Monocyte (primary cell): ENCODE results near the gene ENSG00000236543.

- PRO-cap, 2 experiments: peak in 2 of 2 experiments; most common plus-strand start chr9:134366698 (in 1)
Measured at GRCh38 chr9:134366616-134367328, 40.5 kb downstream of the RXRA start.

- PRO-cap, 2 experiments: peak in 2 of 2 experiments; most common plus-strand start chr9:134405758 (in 2); most common minus-strand start chr9:134405640 (in 1)
Measured at GRCh38 chr9:134405403-134405888, 79.2 kb downstream of the RXRA start.

- PRO-cap, 2 experiments: peak in 2 of 2 experiments; most common plus-strand start chr9:134407108 (in 1); most common minus-strand start chr9:134407400 (in 1)
Measured at GRCh38 chr9:134407056-134407722, 80.9 kb downstream of the RXRA start.

GRCh38 chr9:134432345-134432940, 106.2 kb downstream of the RXRA start:
- PRO-cap, 2 experiments: no peak in any of the 2 experiments

GRCh38 chr9:134440082-134441069, 114.1 kb downstream of the RXRA start:
- PRO-cap, 2 experiments: peak in 2 of 2 experiments; most common plus-strand start chr9:134440234 (in 1)

DNA sequence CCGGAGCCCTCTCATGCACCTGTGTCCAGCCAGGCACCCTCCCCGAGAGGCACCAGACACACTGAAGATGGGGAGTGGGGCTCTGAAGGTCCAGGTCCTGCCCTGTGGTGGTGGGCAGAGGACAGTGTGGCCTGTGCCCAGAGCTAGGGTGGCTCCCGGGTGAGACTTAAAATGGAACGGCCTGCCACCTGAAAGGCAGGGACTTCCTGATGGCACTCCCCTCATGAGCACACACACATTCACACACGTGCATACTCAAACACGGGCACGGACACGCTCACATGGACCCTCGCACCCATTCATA, 114.8 kb downstream of the RXRA start:
- PRO-cap, 2 experiments: peak in 1 of 2 experiments; most common plus-strand start position 64 of the sequence (in 1)

- PRO-cap, 2 experiments: no peak in any of the 2 experiments
Measured at GRCh38 chr9:134526790-134527315, 114.8 kb upstream of the COL5A1 start.

DNA sequence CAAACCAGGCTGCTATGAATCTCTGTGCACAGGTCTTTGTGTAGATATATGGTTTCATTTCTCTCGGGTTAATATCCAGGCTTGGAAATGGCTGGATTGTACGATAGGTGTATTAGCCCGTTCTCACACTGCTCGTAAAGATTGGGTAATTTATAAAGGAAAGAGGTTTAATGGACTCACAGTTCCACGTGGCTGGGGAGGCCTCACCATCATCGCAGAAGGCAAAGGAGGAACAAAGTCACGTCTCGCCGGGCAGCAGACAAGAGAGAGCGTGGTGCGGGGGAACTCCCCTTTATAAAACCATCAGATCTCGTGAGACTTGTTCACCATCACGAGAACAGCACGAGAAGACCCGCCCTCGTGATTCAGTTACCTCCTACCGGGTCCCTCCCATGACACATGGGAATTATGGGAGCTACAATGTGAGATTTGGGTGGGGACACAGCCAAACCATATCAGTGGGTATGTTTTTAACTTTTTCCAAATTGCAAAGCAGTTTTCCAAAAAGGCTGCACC, 8.2 kb upstream of the FCN2 start:
- PRO-cap, 2 experiments: no peak in any of the 2 experiments

DNA sequence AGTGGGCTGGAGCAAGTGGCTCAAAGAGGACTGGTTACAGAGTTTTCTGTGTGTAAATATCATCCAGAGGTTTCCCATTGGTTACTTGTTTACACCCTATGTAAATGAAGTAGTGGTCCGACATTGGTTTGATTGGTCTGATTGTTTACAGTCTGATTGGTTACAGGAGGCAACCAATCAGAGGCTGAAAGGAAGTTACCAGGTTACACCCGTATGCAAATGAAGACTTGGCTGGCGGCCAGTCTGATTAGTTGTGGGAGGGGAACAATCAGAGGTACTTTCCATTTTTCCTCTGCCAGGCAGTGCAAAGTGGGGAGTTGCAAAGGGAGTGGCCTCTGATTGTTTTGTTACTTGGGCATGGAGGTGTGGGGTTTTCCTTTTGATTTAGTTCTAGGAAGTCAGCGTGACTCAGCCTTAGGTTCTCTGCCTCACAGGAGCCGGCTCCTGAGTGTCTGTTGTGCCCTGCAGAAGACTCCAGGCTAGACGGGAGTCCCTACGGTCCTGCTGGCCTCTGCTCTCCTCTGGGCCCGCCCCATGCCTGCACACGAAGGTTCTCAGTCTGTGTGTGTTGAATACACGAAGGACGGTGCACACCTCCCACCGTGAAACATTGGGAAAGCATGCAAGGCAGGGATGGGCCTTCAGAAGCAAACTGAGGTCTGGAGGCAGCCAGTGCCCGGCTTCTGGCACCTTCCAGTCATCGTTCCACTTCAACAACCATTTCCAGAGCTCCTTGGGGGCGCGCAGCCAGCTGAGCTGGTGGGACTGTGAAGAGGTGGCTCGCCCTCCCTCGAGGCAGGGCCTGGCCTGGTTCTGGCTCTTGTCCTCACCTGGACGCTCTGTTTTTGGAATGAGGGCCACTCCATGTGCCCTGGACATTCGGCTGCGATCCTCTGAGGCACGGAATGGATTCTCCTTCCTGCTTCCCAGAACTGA, 43.0 kb downstream of the OLFM1 start:
- PRO-cap, 2 experiments: no peak in any of the 2 experiments

GRCh38 chr9:135306673-135307305, 172.8 kb upstream of the PPP1R26 start:
- PRO-cap, 2 experiments: no peak in any of the 2 experiments

DNA sequence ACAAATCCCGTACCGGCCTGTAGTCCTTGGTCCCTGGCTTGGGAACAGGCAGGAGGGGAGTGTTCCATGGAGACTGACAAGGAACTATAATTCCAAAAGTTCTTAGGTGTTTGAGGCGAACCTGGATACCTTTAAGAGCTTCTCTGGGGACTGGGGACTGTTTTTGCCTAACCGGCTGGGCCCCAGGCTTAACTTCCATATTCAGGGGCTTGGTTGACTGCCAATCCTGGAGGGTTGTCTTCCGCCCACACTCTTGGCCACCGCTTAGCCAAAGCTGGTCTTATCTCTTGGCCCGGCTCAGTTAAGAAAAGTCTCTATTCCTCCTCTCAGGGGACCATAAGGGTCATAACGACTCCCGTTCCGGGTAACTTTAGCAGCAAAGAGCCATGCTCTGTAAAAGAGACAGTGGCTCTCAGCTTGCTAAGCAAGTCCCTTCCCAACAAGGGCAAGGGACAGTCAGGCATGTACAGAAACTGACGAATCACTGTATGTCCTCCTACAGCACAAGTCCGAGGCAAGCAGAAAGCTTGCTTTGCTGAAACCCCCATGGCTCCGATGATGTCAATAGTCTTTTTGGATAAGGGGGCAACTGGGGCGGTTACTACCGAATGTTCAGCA, 38.2 kb upstream of the PPP1R26 start:
- PRO-cap, 2 experiments: no peak in any of the 2 experiments

GRCh38 chr9:135500222-135500426, 358 bp upstream of the MRPS2 start:
- PRO-cap, 2 experiments: no peak in any of the 2 experiments

- PRO-cap, 2 experiments: no peak in any of the 2 experiments
Measured at GRCh38 chr9:135613710-135614434, at the start of gene ENSG00000236543. Gene ENSG00000236543 (plus strand): TSS chr9:135614183.

DNA sequence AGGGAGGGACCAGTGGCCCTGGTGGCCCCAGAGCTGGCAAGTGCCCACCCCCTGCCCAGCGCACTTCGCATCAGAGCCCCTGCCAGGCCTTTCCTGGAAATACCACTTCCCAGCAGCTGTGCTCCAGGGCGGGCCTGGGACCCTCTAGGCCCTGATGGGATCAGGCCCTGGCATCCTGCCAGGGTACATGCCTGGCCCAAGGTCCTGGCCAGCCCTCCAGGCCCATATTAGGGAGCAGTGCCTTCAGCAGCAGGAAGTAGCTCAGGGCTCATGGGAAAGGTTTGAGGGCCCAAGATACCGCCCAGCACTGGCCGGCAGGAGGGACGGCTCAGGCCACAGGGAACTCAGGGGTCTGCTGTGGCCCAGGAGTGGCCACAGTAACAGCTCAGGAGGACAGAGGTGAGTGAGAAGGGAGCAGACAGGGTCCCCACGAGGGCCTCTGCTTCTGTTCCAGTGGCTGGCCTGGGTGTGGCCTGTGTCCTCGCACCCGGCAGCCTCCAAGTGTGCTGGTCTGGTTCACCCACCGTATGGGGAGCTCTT, 2.6 kb downstream of the KCNT1 start:
- PRO-cap, 2 experiments: no peak in any of the 2 experiments

DNA sequence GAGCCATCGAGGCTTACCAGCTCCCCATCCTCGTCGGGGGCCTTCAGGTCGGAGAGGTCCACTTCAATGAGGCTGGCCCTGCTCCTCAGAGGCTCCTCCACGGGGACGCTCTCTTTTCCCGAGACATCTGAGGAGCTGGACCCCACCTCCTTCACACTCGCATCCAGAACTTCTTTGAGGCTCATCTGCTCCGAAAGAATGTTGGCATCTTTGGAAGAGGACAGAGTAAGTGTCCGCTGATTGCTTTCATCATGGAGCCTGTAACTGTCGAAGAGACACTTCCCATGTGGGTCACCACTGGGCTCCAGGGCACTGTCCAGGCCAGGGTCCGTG, 86.5 kb downstream of the CAMSAP1 start:
- PRO-cap, 2 experiments: no peak in any of the 2 experiments

GRCh38 chr9:135932540-135933396, 25.4 kb upstream of the CAMSAP1 start:
- PRO-cap, 2 experiments: no peak in any of the 2 experiments

GRCh38 chr9:136086296-136087044, 8.6 kb downstream of the NACC2 start:
- PRO-cap, 2 experiments: no peak in any of the 2 experiments

- PRO-cap, 2 experiments: peak in 1 of 2 experiments; most common minus-strand start chr9:136090634 (in 1)
Measured at GRCh38 chr9:136089882-136090753, 5.0 kb downstream of the NACC2 start.

- PRO-cap, 2 experiments: no peak in any of the 2 experiments
Measured at GRCh38 chr9:136115302-136115731, 3.4 kb downstream of the TMEM250 start.

GRCh38 chr9:136119130-136120030, 705 bp upstream of the TMEM250 start:
- PRO-cap, 2 experiments: no peak in any of the 2 experiments